NCI-H460 (cell line): ENCODE measurements around a stretch of chr22.

GRCh38 chr22:41904547-41905517, 10.0 kb downstream of the SHISA8 start:
RAMPAGE:
- cytosol, long total RNA, result no peak
- long total RNA, result no peak
- nucleus, long total RNA, result no peak

DNA sequence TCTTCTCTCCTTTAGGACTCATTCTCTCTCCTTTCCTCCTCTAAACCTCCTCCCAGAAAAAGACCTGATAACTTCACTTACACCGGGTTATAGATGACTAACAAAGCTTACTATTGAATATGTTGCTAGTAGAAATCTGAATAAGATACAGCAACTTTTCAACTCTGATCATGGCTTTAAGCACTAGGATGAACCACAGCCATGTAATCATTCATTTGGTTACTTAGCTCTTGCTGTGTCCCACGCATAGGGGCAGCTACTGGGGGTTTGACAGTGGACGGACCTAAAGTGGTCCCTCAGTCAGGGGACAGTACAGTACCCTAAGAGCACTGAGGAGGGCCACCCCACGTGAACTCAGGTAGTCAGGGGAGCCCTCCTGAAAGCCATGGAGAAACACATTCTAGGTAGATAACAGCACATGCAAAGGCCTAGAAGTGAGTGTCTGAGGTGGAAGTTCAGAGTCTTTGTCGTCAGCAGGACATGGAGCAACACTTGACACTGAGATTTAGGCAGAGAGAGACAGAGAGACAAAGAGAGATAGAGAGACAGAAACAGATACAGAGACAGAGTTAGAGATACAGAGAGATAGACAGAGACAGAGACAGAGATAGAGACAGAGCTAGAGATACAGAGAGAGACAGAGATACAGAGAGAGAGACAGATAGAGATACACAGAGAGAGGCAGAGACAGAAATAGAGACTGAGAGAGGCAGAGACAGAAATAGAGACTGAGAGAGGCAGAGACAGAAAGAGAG, 11.8 kb downstream of the CYP2D6 start:
RAMPAGE:
- cytosol, long total RNA, result no peak
- long total RNA, result no peak
- nucleus, long total RNA, result no peak

DNA sequence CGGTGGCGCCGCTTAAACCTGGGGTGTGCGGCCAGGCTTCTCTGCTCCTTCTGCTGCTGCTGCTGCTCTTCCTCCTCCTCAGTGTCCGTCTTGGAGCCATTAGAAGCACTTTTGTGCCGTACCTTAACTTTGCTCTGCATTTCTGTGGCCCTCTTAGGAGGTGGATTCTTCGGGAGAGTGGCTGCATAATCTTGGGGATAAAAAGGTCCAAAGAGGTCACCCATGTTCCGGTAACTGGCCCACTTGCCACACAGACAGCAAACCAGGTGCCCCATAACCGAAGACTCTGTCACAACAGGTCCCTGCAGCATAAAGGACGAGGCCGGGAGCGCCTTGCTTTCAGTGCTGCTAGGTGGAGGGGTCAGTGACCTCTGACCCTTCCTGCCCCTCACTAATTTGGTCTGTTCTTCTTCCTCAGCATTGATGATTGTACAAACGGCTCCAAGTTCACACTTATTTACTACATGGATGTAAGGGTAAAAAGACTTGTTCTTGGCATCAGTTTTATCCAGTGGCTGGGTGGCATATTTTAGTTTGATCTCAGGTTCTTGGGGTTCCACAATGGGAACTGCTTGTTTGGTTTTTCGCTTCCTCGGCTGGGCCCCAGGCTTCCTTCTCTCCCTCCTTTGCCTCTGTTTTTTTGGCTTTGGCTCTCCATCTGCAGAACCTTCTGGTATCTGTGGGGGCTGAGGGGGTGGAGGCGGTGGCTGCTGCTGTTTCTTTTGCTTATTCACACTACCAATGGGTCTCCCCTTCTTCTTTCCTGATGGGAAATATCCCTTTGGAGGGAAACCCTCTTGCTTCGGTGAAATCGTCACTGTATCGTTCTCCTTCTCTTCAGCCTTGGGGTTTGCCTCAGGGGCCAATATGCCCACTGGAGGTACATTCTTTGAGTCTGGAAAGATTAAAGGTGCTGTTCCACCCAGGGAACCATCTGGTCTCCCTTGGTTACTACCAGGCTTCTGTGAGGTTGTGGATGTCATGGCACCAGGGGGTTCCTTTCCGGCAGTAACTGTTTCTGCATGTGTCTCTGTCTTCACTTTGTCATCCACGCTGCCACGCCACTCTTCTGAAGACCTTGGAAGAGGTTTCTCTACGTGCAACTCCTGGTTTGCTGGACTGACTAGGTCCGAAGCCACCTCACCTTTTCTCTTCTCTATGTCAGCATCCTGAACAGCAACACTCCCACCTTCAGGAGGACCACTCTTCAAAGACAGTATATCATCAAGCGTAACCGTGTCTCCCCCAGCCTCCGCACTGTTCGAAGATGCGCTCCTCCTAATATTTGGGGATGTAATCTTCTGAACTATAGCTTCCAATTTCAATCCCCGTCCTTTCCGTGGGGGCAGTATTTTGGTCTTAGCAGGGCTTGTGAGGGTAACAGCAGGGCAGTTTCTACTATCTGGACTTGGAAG, 60.0 kb downstream of the TCF20 start:
RAMPAGE:
- cytosol, long total RNA, result no peak
- long total RNA, result no peak
- nucleus, long total RNA, result no peak

DNA sequence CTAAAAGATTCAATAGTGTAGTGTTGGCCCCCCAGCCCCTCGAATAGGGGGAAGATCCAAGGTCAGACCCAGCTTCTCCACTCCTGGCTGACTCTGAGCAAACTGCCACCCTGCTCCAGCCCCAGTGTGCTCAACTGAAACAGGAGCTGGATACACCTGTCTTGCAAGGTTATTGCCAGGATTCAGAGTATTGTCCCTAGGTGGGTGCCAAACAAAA, 22.6 kb upstream of the TCF20 start:
RAMPAGE:
- cytosol, long total RNA, result no peak
- long total RNA, result no peak
- nucleus, long total RNA, result no peak

GRCh38 chr22:42293342-42293582, 22.8 kb upstream of the TCF20 start:
RAMPAGE:
- cytosol, long total RNA, result no peak
- long total RNA, result no peak
- nucleus, long total RNA, result no peak

RAMPAGE:
- cytosol, long total RNA, result no peak
- long total RNA, result no peak
- nucleus, long total RNA, result no peak
These were observed 47.5 kb downstream of the NFAM1 start for GRCh38 chr22:42384590-42385217.

DNA sequence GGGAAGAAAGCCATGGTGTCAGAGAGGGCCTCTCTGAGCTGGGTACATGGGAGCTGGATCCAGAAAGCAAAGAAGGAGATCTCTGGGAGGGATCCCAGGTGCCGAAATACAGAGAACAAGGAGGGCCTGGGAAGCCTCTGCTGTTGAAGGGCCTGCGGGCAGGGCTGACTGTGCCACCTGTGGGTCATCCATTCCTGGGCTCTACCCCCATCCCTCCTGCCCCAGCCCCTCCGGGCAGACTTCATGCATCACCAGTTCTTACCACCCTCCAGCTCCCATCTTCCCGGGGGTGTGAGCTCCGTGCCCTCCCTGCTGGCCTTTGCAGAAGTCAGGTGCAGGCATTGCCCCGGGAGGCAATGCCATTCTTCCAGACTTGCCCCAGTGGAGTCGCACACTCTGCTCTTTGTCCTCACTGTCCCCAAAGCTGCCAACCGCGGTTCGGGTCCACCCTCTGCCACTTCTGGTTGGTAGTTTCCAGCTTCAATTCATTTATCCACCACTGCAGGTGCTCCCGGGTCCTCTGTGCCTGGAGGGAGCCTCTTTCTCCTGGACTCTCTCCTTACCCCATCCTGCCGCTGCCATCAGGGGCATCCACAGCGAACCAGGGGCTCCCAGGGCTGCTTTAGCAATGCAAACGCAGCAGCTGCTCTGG, 28.2 kb downstream of the NFAM1 start:
RAMPAGE:
- cytosol, long total RNA, result no peak
- long total RNA, result no peak
- nucleus, long total RNA, result no peak

DNA sequence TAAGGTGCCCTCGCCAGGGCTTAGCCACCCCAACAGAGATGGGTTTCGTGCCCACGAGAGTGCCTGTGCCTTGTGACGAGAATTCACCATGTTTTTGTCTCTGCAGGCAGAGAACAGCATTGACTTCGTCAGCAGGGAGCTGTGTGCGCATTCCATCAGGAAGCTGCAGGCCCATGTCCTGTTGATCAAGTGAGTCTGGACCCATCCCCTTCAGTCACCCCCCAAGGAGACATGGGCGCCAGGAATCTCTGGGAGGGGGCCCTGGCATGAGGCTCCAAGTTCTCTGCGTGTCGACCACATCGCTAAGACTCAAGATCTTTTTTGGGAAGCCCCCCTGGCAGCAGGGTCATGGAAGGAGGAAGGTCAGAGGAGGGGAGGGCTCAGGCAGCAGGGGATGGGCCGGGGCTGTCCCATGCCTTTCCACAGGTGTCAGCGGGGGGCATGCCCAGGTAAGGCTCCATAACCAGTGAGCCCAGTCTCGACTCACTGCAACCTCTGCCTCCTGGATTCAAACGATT, 10.6 kb downstream of the RRP7A start:
RAMPAGE:
- cytosol, long total RNA, result no peak
- long total RNA, result no peak
- nucleus, long total RNA, result no peak

GRCh38 chr22:42515793-42516437, 3.7 kb downstream of the RRP7A start:
RAMPAGE:
- cytosol, long total RNA, result no peak
- long total RNA, result no peak
- nucleus, long total RNA, result no peak

DNA sequence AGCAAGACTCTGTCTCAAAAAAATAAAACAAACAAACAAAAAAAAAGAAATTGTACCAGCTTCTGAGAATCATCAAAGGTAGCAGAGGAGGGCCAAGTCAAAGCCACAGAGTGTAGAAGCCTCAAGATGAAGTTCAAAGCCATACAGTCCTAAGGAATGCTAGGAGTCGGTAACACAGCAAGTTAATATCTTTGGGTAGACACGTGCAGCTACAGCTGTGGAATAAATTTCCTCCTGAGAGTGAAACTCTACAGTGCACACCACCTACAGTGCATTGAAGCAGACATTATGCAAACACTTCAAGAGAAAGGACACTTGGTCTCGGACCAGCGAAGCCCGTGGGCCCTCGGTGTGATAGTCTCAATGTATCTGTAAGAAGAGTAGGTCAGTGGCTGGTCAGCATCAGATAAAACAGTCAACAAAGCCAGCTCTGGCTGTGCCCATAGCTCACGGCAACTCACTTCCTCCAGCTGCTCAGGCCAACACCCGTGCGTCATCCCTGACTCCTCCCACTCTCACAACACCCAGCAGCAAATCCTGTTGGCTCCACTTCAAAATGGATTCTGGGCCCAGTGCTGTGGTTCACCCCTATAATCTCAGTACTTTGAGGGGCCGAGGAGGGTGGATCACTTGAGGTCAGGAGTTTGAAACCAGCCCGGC, 16.5 kb upstream of the SERHL2 start:
RAMPAGE:
- cytosol, long total RNA, result no peak
- long total RNA, result no peak
- nucleus, long total RNA, result no peak

GRCh38 chr22:42577670-42578179, 24.0 kb downstream of the SERHL2 start:
RAMPAGE:
- cytosol, long total RNA, result no peak
- long total RNA, result no peak
- nucleus, long total RNA, result no peak

GRCh38 chr22:42602682-42603332, 11.9 kb downstream of the POLDIP3 start:
RAMPAGE:
- cytosol, long total RNA, result no peak
- long total RNA, result no peak
- nucleus, long total RNA, result no peak

GRCh38 chr22:42612638-42613326, 1.9 kb downstream of the POLDIP3 start:
RAMPAGE:
- cytosol, long total RNA, result no peak
- long total RNA, result no peak
- nucleus, long total RNA, result no peak

DNA sequence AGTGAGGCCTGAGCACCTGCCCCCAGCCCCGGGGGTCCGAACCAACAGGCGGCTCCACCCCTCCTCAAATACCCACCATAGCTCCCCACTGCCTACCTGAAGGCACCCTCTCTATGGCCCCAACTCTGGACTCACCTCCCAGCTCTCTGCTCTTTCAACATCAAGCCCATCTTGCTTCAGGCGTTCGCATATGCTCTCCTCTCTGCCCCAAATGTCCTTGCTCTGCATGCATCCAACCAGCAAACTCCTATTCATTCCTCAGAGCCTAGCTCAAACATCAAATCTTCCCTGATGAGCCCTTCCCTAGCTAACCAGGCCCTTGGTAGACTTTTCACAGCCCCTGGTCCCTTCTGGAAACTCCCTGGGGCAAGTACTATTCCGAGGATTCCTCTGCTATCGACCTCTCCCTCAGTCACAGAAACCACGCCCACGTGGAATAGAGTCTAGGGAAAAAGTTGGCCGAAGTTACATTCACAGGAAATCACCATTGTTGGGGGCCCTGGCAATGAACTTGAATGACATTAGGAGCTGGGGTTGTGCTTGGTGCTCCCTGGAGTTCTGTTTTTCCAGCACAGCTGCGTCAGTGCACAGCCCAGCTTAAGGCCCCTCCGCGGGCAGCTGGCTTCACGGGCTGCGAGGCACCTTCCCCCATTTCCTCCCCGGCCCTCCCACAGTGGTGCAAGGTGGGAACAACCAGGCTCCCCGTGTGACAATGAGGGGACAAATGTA, 4.0 kb upstream of the ATP5MGL start:
RAMPAGE:
- cytosol, long total RNA, result no peak
- long total RNA, result no peak
- nucleus, long total RNA, result no peak

DNA sequence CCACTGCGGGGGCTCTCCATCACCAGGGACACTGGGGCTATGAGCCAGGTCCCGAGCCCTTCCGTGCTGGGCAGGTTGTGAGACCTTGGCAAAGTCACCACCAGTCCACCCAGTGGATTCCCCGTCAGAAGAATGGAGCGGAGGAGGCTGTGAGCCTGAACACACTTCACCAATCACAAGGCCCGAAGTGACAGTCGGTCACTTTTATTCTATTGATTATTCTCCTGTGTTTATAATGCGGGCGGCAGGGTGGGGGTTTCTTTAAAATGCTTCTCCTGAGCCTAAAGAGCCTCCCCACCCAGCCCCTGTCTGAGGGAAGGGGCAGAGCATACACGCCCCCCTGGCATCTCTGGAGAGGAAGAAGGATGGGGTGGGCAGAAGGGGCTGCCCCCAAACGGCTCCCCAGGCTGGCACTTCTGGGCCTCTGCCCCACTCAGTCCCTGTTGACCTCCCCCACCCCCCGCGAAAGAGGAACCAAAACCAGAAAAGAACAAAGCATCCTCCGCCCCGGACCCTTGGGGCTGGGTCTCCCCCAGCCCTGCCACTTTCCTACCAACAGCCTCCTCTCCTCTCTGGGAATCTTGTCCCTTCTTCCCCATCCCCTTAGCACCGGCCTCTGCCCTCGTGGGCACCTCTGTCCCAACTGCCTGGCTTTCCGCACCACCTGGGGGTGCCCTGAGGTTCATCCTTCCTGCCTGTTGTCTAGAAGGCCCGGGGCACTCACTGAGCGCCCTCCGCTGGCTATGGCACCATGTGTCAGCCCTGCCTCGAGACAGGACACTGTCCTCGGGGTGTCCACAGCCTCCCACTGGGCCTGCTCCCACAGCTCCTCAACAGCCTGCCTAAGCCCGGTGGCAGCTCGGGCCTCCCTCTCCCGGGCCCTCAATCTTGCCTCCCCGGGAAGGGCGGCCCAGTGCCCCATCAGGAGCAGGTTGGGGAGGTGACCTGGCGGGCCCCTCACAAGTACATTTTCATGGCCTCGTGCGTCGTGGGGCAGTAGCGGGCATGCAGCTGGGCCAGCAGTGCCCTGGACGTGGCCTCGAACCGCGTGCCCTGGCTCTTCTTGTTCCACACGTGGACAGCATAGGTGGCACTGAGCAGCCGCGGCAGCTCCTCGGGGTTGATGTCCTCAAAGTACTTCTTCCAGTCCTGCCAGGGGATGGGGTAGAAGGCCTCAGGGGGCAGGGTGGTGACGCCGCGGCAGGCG, 28.3 kb downstream of the A4GALT start:
RAMPAGE:
- cytosol, long total RNA, result no peak
- long total RNA, result no peak
- nucleus, long total RNA, result no peak

RAMPAGE:
- cytosol, long total RNA, result no peak
- long total RNA, result no peak
- nucleus, long total RNA, result no peak
These were observed 66.1 kb downstream of the ARFGAP3 start for GRCh38 chr22:42791020-42791261.

DNA sequence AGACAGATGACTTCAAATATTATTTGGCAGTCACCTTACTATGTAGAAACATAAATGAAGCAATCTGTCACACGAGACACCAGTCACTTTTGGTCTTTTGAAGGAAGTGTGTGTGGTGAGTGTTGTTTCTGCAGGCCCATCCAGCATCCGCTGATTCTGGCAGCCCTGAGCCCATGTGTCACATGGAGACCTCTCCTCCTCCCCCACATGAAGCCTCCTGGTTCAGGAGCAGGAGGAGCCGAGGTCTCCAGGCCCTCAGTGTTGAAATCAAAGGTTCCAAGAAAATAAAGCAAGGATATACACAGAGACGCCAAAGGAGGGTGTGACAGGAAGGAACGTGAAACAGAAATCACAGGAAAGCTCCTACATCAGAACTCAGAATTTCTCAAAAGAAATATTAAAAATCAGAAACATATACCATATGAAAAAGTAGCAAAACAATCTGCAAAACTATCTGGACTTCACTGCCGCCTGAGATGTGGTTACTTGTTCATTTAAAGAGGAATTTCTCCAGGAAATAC, 60.0 kb downstream of the ARFGAP3 start:
RAMPAGE:
- cytosol, long total RNA, result no peak
- long total RNA, result no peak
- nucleus, long total RNA, result no peak

RAMPAGE:
- cytosol, long total RNA, result no peak
- long total RNA, result no peak
- nucleus, long total RNA, result no peak
These were observed 33.8 kb upstream of the ARFGAP3 start for GRCh38 chr22:42890880-42891330.

DNA sequence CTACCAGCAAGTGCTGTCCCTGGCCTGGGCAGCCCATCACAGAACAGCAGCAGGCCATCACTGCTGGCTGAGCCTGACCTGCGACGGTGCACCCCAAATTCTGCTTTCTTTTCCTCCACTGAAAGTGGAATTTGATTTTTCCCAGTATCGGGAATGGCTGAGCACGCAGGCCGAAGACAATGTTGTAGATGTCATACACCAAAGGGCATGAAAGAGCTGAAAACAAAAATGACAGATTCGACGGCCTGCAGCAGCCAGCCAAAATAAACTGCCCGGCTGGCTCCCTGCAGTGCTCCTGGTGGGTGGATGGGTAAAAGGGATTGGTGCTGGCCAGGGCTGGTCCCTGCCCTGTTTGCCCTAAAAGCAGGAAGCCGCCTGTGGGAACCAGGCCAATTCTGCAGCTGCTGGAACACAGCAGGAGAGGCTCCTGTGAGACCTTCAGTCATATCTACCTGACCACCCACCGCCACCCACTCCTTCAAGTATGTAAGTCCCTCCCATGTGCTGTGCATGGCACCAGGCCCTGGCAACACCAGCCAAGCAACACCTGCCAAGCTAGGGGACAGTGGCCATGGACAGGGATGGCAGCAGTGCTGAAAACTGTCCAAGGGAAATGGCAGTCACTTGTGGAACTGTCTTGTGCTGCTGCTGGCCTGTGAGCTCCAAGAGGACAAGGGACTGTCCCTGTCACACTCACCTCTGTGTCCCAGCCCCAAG, 48.6 kb upstream of the ARFGAP3 start:
RAMPAGE:
- cytosol, long total RNA, result no peak
- long total RNA, result no peak
- nucleus, long total RNA, result no peak

RAMPAGE:
- cytosol, long total RNA, result no peak
- long total RNA, result no peak
- nucleus, long total RNA, result no peak
These were observed 72.3 kb upstream of the ARFGAP3 start for GRCh38 chr22:42929323-42929814.